ENCODE results near the genes KRTAP5-8, IL18BP and FCHSD2.

DNA sequence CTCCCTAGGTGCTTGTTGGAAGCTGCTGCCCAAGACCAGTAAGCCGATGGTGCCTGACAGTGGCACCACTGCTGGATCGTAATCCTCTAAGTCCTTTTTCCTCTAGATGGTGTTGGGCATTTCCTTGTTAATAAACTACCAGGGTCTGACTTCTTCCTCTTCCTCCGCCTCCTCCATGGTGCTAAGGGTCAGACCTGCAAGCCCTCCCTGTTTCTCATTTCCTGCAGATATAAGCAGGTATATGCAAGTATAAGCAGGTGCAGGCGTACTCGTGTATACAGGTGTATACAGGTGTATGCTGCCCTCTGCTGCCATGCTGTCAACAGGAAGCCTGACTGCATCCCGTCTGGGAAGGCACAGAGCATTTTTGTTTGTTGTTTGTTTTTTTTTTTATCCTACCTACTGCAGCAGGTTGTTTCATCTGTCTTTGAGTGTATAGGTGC lies 1.6 kb downstream of the NADSYN1 start:
- RRBS, result no CpG with 5 or more reads among the region's 6 CpGs

DNA sequence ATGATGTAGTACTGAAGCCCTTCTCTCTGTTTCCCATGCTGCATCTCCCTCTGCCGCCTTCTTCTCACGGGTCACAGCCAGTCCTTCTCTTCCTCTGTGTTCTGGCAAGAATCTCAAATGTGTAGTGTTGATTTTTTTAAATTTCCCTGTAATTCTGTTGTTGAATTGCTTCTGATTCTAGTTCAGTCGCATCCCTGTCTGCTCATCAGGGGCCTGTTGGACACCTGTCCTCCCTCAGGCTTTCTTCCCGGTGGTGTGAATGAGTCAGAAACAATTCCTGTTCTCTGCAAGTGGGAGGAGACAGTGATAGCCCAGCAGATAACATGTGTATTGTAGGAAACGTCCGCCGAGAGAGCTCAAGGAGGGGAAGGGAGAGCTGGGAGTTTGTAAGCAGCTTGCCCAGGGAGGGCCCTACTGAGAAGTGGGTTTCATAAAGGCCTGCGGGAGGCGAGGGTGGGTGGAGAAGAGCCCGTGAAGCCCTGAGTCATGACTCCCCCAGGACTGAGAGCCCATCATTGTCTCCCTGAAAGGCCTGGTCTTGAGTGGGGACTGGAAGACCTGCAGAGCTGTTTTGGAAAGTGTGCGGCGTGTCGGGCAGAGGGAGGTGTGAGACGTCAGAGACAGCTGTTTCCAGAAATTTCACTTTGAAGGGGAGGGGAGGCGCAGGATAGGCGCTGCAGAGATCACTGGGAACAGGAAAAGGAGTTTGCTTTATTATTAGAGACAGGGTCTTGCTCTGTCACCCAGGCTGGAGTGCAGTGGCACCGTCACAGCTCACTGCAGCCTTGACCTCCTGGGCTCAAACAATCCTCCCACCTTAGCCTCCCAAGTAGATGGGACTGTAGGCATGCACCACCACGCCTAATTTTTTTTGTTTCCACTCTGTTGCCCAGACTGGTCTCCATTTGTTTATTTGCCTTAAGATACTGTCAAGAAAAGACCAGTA lies 35.2 kb downstream of the NADSYN1 start:
- RRBS, result no CpG with 5 or more reads among the region's 18 CpGs

DNA sequence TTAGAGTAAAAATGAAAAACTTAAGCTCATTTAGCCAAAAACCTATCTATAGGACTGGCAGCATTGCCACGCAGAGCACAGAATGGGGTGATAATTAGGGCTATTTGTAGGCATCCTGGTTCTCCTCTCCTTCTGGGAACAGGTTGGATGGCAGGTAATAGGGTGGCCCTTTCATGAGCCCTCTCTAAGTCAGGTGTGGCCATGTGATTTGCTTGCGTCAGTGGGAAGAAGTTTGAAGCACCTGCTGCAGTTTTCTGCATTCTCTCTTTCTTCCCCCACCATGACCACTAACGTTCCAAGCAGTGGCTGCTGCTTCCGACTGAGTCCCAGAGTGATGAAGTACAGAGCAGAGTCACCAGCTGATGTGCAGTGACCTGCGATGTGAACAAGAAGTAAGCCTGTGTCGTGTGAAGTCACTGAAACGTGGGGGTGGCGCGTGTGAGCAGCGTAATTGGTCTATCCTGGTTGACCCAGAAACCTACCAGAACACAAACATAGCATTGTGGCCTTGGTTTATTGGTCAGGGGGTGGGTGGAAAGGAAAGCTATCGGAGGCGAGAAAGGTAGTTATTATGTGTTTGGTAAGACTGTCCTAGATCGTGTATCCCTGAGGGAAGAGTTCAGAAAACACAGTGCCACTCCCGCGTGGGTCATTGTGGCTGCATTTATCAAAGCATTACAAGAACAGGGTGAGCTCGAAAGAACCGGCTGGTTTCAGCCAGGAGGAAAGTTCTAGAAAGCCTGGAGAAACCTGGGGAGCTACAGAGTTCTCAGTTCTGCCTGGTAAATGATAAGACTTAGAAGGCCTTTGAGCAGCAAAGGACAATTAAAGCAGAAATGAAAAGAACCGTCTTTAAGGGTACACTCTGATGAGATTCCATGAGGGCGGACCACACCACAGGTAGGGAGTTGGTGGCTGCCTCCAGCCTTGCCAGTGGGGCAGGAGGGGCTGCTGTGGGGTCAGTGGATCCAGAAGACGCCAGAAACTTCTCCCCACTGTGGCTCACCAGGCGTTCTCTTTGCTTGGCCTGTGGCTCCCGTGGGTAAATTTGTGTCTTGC lies 3.6 kb downstream of the KRTAP5-7 start:
- RRBS, result no CpG with 5 or more reads among the region's 22 CpGs

GRCh38 chr11:71537627-71538054 lies at the start of gene KRTAP5-8:
TSS of gene KRTAP5-8 (plus strand) at chr11:71538025.
- RRBS, result no CpG with 5 or more reads among the region's 8 CpGs

- RRBS, result no CpG with 5 or more reads among the region's 8 CpGs
These were observed 18.5 kb downstream of the RNF121 start for GRCh38 chr11:71947058-71947983.

DNA sequence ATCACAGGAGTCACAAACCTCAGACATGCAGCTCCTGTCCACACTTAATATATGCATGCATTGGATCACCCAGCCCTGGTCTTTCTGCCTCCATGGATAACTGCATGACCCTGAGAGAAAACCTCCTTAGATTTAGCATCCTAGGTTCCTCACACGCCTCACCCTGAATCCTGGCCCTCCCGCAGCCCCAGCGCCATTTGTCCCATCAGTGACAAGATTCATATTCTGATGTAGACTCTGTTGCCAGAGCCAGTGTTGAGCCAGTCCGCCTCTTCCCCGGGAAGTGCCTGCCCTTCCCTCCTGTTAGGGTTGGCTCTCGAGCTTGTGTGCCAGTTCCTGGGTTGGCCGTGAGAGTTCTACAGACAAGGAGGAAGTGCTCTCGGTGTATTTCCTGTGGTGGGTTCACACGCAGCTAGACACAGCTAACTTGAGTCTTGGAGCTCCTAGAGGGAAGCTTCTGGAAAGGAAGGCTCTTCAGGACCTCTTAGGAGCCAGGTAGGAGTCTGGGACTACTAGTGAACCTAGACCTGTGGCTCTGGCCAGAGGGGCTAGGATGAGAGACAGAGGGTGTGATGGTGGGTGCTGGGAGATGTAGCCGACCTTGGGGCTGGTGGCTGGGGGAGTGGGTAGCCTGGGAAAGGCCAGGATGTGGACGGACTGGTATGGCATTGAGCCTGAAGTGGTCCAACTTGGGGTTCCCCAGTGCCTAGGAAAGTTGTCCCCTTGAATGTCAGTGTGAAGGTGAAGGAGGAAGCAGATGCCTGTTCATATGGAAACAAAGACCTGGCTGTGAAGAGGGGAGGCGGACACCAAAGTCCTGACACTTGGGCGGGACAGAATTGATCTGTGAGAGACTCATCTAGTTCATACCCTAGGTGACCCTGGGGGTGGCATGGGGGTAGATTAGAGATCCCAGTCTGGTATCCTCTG lies at the start of gene IL18BP:
IL18BP (plus strand) TSS at position 385 of the 930 bp plus-strand sequence.
- RRBS, result no CpG with 5 or more reads among the region's 13 CpGs

GRCh38 chr11:72012959-72013263 lies 14.2 kb downstream of the IL18BP start:
- RRBS, result 91% methylated on average over 5 of the region's 12 CpGs

GRCh38 chr11:72013264-72014252 lies 14.8 kb downstream of the IL18BP start:
- RRBS, result no CpG with 5 or more reads among the region's 36 CpGs

DNA sequence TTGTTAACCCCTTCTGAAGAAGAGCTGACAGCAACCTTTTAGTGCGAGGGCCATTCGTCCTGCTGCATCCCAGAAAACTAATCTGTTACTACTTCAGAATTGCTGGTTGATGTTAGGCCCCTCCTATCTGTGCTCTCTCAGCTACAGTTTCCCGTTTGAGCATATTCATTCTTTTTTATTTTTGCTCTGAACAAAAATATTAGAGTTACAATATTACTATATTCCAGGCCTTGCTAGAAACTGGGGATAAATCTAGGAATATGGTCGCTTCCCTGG lies 410 bp upstream of the ANAPC15 start:
- RRBS, result no CpG with 5 or more reads among the region's 4 CpGs

DNA sequence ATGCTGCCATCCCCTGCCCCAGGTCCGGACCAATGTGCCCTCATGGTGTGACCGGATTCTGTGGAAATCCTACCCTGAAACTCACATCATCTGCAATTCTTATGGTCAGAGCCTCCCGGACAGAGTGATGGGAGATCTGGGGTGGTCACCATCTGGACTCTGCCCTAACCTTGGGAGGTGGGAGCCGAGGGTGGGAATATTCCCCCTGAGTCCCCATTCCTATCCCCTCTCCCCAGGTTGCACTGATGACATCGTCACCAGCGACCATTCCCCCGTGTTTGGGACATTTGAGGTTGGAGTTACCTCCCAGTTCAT lies 8.8 kb downstream of the INPPL1 start:
- RRBS, result 89% methylated on average over 1 of the region's 7 CpGs

GRCh38 chr11:72632270-72632982 lies 41.8 kb downstream of the PDE2A start:
- RRBS, result no CpG with 5 or more reads among the region's 8 CpGs

DNA sequence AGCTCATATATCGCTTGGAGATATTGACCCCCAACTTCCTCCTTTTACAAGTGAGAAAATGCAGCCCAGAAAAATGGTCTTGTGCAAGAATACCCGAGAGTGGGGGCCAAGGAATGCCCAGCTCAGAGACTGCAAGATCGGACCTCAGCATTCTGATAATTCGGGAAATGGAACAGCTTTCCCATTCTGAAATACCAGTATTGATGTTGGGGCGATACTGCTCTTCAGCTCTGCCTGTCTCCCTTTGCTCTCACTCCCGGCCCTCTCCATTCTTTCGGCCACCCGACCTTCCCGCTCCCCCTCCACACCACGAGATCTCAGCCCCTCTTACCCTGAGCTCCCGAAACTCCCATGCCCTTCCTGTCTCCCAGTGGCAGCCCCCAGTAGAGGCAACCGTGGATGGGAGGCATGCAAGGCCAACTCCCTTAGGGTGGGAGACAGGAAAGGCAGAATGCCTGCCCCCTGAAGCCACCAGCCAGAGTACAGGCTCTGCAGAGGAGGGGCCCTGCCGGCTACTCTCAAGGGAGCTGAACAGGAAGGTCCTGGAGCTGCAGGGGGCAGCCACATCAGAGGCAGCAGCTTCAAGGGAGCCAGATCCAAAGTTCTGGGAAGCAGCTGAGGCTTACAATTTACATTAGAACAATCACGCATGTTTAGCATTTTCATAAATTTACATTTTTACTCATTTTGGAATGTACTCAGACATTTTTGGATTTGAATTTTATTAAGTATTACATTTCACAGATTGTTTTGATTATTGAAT lies 38.4 kb downstream of the PDE2A start:
- RRBS, result no CpG with 5 or more reads among the region's 14 CpGs

DNA sequence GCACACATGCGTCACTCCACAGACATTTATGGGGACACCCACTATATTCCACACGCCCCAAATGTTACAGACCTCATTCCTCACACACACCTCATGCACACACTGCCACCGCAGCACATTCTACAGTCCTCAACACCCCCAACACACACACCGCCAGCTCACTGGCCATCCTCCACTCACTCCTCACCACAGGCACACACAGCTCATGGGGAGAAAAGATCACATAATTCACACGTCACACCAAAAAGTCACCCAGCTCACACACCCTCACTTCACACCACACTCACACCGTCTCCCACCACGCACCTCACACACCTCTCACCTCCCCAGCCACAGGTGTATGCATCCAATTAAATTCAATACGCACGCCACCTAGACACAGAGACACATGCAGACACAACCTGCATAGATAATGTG lies 34.3 kb downstream of the PDE2A start:
- RRBS, result no CpG with 5 or more reads among the region's 9 CpGs

- RRBS, result no CpG with 5 or more reads among the region's 2 CpGs
These were observed 118.1 kb downstream of the ATG16L2 start for GRCh38 chr11:72932098-72932926.

DNA sequence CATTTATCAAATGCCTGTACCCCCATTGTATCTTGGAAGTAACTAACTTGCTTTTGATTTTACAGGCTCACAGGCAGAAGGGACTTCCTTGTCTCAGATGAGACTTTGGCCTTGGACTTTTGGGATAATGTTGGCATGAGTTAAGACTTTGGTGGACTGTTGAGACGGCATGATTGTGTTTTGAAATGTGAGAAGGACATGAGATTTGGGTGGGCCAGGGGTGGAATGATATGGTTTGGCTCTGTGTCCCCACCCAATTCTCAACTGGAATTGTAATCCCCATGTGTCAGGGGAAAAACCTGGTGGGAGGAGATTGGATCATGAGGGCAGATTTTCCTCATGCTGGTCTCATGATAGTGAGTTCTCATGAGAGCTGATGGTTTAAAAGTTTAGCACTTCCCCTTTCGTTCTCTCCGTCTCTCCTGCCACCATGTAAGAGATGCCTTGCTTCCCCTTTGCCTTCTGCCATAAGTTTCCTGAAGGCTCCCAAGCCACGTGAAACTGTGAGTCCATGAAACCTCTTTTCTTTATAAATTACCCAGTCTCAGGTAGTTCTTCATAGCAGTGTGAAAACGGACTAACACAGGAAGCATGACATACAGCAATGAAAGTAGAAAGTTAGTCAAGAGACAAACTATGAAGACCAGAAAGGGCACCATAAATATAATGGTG lies 113.5 kb downstream of the FCHSD2 start:
- RRBS, result no CpG with 5 or more reads among the region's 5 CpGs

DNA sequence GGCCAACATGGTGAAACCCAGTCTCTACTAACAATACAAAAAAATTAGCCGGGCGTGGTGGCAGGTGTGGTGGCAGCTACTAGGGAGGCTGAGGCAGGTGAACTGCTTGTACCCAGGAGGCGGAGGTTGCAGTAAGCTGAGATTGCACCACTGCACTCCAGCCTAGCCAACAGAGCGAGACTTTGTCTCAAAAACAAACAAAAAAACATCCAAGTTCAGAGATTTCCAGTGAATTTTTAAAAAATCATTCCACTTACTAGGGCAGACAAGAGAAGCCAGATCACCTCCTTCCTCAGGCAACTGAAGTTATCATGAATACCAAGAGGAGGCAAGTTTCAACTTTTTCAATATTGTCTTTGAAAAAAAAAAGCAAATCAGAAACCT lies 5.3 kb downstream of the FCHSD2 start:
- RRBS, result no CpG with 5 or more reads among the region's 4 CpGs

DNA sequence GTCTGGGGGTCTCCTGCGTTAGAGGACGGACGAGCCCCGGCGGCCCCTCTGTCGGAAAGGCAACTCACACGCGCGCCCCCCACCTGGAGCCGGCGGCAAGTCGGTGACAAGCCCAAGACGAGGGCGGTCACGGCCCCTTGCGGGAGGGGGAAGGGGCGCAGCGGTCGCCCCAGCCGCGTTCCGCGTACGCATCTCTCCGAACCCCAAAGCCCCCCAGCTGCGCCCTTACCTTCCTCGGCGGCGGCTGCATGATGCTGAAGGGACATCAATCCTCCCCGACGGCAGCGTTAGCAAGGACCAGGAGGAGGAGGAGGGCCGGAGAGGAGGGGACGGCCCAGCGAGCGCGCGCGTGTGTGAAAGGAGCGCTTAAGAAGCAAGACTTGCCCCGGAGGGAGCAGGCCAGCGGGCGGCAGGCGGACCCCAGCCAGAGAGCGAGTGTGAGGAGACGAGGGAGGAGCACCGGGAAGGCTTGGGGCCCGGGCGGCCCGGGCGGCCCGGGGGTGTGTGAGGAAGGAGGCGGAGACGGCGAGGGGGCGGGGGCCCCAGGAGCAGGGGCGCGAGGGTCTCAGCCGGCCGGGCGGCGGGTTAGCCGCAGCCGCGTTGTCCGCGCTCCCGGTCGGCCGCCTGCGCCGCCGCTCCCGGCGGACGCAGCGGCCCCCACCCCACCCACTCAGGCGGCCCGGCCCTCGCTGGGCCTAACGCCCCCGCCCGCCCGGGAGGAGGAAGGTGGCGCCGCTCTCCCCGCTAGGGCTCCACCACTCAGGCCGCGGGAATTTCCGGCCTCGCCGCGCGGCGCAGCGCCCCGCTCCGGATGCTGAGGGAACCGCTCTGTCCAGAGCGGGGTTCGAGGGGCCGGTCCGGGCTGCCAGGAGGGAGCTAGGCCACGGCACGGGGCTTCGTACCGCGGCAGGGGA lies at the start of gene FCHSD2:
FCHSD2 (minus strand) TSS at position 691 of the 914 bp plus-strand sequence.
- RRBS, result 1% methylated on average over 54 of the region's 108 CpGs

DNA sequence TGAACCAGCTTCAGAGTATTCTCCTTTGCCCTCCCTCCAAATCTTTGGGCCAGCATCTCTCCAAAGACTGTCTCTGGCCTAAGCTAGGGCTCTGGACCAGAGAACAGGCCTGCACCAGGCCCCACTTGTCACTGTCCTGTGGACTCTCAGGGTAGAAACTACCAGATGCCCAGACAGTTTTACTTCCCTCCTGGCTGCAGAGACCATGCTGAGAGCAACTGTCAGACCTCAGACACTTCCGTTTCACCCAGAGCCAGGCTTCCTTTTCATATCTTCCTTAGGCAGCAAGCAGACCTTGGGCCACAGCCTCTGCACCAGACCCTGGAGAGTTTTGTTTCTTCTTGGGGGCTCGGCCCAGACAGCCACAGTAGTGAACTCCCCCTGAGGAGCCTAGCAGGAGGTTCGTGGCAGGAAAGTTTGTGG lies 12.0 kb upstream of the FCHSD2 start:
- RRBS, result no CpG with 5 or more reads among the region's 3 CpGs

DNA sequence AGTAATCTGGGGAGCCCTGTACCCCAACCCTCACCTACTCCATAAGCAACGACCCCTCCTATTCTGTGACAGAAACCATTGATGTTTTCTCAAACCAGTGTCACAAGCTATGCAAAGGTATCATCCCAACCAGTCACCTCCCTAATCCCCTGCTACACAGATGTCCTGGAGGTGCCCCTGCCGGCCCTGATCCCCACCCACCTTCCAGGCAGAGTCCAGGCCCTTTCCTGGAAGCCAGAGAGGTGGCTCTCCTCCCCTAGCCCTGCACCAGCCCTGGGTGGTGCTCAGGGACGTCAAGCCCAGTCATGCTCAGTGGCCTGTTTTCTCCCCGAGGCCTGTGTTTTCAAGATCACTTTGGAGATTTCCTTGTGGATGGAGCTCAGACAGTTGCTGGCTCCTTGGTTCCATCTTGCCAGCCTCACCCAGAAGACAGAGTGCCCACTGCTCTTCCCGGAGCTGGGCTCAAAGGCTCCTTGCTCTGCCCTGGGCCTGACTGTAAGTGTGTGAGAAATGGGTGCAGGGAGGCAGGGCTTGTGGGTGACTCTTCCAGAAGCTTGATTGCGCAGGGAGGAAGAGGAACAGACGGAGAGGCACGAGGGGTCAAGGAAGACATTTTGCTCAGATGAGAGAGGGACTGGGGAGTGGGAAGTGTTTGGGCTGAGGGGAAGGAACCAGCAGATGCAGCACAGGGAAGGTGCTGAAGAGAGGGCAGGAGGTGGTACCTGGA lies 11.3 kb downstream of the P2RY6 start:
- RRBS, result no CpG with 5 or more reads among the region's 8 CpGs

DNA sequence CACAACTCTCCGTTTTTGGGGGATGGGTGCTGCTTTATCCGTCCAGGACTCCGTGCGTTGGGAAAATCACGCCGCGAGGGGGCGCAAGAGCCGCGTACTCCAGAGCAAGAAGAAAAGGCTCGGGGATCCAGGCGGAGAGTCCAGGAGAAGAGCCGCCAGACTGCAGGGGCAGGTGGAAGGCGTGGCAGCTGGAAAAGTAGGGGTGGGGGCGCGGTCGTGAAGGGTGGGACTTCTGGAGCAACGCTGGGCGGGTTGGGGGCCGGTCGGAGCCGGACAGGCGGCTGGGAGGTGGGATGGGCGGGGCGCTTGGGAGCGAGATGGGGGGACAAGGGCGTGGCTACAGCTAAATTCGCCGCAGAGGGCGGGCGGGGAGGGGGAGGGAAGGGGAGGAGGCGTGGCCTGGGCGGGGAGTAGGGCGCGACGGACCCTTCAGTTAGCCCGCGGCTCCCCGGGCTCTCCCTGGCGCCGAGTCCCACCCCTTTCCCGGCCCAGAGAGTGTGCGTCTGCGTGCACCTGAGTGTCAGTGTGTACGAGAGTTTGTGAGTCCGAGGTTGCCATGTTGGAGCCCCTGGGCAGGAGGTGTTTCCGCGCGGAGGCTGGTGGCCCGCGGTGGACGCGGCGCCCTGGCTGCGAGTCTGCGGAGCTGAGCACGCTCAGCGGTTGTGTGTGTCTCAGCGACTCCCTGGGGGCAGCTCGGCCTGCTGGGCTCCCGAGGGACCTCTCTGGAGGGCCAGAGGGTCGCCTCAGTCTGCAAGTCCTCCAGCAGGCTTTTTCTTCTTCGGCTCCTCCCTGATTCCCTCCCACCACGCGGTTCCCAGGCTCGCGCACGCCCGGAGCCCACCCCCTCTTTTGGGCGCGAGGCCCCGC lies 474 bp upstream of the ARHGEF17 start:
- RRBS, result 0% methylated on average over 3 of the region's 72 CpGs

All from PFSK-1 (cell line).